ENCODE results near the genes LPCAT3, CD163L1, C3AR1 and ZNF705A.

- RRBS: 70% methylated on average over 1 of the region's 34 CpGs
Observed at GRCh38 chr12:6958571-6959789, 7.8 kb downstream of the PTPN6 start.

DNA sequence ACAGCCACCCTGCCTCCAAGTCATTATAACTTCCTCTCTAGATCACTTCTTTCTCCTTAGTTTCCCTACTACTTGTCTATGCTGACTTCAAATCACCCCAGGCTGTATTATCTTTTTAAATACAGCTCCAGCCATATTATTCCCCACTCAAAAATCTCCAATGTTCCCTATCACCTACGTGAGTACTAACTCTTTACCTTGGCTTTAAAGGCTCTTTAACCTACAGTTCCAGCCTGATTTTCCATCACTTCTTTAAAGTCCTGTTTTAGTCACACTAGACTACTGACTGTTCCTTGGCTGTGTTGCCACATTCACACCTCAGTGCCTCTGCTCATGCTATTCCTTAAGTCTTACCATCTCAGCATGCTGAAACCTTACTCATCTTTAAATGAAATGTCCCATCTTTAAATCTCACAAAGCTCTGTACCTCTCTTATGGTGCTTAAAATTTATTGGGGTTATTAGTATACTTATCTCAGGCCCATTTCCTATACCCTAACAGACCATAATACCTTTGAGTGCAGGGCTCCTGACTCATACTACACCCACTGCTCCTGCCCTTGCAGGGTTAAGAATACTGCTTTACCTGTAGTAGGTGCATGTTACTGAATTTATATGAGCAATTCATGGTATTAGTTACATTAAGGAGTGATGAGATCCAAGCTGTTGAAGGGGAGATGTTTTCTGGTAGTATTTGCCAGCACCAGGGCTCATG, 4.4 kb downstream of the LPCAT3 start:
- RRBS: no CpG with 5 or more reads among the region's 1 CpG

DNA sequence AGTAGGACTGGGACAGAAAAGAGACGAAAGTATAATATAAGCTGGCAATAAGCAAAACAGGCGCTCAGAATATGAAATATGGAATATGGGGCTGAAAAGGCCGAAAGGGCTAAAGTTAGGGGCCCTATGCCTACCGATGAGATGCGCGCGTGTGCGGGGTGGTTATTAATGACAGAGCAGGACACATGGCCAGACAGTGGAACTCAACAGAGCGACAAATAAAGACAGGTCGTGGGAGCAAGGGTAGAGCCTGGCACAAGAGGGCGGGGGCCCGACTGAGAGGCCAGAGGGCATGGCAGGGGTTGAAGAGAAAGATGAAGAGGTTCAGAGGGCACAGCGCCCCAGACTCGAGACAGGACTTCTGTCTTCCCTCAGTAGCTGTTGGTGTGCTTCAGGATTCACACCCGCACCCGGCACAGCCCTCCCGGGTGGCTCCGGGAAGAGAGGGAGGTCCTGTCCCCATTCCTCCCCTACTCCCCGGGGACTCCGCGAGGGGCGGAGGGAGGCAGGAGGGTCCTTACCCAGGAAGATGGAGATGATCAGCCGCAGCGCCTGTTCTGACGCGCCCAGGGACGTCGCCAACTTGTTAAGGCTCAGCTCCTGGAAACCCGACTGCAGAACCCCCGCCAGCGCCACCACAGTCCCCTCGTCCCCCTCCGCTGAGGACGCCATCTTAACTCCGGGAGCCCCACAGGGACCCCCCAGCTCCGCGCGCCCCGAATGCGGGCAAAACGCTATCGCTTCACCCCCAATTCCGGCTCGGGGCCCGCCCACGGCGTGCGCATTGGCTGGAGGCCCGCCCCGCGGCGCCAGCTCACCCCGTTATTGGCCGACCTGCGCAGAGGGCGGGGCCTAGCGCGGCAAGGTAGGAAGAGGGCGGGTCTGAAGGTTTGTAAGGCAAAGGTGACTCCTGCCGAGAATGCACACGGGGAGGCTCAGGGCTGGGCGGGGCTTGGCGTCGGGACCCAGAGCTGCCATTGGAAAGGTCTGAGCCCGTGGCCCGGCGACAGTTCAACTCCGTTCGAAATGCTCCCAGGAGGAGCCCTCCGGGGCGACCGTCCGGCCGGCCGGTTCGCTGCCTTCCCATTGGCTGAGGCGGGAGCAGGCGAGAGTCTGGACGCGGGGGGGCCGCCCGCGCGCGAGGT, at the start of gene LPCAT3:
Gene LPCAT3 (minus strand): TSS at position 724 of the 1,145 bp plus-strand sequence.
- RRBS: 1% methylated on average over 23 of the region's 85 CpGs

GRCh38 chr12:7069762-7070628, 9.5 kb downstream of the C1S start:
- RRBS: no CpG with 5 or more reads among the region's 15 CpGs

GRCh38 chr12:7107883-7109014, 765 bp downstream of the C1RL start:
- RRBS: 6% methylated on average over 15 of the region's 35 CpGs

DNA sequence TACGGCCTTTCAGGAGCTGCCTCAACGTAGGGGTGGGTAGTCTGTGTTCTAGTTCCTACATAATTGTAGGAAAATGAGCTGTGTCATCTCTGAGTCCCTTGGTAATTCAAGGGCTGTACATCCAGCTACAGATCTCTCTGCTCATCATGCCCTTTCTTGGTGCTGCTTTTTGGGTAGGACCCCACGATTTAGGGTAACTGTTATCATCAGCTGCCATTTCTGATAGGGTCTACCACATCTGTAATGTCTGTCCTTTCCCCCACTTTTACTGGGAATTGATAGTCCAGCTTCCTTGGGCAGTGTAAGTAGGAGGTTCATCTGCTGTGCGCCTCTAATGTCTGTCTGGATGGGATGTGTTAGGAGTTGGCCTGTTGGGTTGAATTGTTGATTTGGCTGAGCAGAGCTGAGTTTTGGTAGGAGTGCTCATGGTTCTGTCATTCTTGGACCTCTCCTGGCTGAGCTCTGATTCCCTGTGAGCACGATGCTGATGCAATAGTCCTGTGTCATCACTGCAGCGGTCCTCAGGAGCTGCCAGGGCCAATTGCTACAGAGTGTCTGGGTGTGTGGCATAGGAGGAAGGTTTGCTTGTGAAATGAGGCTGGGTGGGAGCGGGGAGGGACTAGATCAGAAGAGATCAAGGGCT, 21.0 kb downstream of the PEX5 start:
- RRBS: no CpG with 5 or more reads among the region's 7 CpGs

GRCh38 chr12:7443841-7444517, at the start of gene CD163L1:
TSS of gene CD163L1 (minus strand) at chr12:7444153.
- RRBS: no CpG with 5 or more reads among the region's 2 CpGs

DNA sequence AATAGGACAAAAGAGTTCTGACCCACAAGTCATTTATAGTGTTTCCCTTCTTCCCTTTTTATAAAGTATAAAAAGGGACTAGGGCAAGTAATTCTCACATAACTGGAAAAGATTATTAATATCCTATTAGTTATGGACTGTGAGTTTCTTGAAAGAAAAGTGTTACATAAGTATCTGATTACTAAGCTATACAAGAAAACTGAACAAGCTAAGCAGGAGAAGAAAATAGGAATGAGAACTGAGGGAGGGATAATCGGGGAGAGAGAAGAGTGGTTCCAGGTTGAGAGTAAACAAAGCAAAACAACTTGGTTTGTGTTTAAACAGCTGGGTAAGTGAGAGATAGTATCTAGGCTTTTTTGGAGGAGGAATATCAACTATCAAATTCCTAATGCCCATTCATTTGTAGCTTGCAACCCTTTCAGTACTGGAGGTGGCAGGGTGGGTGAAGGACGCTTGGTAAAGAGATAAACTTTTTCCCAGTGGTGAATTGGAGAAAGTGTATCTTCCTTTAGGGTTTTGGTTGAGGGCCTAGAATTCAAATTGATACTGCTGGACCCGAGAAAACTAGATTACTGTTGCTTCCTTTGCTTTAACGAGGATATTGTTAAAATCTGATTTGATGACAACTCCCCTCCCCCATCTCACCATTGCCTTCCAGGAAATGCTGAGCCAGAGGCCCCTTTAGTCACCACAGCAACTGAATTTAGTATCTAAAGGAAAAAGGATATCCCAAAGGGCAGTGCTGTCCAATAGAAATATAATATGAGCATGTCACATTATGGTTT, 1.9 kb upstream of the SLC2A3 start:
- RRBS: no CpG with 5 or more reads among the region's 4 CpGs

- RRBS: no CpG with 5 or more reads among the region's 15 CpGs
Observed at GRCh38 chr12:7994422-7995272, 37.9 kb upstream of the FOXJ2 start.

DNA sequence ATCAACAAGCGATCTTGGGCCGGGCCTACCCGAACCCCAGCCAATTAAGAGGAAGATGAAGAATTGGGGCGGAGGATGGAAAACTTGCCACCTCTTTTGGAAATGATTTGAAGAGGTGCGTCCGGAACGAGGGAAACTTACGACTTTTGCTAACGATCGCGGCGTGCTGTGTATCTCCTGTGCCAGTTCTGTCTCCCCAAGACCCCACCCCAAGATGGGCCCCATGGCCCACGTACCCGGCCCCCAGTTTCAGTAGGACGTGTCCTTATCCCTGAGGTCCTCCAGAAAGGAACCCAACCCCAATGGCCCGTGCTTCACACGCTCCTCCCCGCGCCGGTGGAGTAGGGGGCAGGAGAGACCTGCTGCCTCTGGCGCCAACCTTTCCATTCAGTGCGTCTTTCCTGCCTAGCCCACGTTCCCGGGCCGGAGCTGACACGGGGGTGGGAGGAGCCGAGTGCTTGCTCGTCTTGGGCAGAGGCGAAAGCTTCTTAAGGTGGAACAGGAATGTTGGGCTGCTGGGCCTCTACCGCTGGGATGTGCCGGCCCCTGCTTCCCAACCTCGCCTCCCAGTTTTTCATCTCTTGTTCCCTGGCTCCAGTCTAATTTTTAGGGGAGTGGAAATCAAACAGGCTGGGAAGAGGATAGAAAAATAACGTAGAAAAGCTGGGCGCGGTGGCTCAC, 5.6 kb upstream of the FOXJ2 start:
- RRBS: 1% methylated on average over 21 of the region's 35 CpGs

- RRBS: 4% methylated on average over 3 of the region's 18 CpGs
Observed at GRCh38 chr12:8033137-8034071, 888 bp downstream of the FOXJ2 start.

DNA sequence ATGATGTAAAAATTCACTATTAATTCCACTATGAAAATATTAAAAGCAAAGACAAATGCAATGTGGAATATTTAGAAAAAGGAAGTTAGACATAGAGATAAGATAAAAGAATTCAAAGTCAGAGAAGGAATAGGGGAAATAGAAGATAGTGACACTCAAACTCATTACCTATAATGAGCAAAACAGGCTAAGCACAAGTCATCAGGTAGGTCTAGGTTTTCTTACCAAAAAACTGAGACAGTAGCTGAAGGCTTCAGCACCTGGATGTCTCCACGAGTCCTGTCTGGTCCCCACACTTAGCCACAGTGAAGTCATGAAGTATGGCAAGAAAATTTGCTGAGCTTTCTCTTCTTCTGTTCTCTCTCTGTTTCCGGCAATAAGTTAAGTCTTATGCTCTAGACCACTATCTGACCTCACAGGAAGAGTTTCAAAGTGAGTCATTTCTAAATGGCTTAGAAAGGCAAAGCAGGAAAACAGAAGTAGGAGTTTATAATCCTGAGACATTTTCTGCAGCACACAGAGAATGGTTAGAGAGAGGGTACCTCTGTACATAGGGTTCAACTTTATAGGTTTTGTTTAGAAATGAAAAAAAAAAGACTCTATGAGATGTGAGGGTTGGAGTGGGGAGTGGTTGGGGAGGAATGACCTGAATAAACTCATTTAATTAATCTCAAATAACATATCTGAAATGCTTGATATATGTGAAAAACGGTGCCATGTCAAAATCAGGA, at the start of gene C3AR1:
Gene C3AR1 (minus strand): TSS at position 307 of the 731 bp plus-strand sequence.
- RRBS: no CpG with 5 or more reads among the region's 3 CpGs

GRCh38 chr12:8156716-8157412, at the start of gene ZNF705A:
TSS of gene ZNF705A (plus strand) at chr12:8157015.
- RRBS: no CpG with 5 or more reads among the region's 3 CpGs

DNA sequence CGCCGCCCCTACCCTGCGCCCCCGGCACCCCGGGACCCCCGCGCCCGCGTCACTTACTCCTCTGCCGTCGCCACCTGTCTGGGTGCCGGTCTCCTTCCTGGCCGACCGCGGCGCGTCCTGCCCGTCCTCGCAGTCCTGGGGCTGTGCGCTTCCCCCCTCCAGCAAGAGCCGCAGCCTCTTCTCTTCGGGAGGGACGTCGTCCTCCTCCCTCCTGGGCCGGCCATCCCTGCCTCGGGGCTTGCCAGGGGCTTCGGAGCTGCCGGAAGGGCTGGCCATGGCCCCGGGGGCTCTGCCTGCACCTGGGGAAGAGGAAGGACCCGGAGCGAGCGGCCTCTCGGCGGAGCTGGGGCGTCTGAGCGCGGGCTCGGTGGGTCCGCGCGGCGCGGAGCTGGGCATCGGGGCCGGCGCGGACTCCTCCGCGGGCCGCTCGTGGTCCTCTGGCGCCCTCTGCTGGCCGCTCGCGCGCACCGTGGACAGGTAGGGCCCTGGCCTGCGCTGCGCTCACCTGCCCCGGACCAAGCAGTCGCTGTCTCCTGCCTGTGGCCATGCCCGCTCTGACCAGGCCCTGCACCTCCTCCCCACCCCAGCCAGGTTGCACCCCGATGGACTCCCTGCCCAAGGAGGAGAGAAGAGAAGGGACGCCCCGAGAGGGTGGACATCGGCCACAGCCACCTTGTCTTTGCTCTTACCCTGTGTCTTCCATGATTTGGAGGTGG, 65.4 kb upstream of the CLEC6A start:
- RRBS: 0% methylated on average over 3 of the region's 66 CpGs

DNA sequence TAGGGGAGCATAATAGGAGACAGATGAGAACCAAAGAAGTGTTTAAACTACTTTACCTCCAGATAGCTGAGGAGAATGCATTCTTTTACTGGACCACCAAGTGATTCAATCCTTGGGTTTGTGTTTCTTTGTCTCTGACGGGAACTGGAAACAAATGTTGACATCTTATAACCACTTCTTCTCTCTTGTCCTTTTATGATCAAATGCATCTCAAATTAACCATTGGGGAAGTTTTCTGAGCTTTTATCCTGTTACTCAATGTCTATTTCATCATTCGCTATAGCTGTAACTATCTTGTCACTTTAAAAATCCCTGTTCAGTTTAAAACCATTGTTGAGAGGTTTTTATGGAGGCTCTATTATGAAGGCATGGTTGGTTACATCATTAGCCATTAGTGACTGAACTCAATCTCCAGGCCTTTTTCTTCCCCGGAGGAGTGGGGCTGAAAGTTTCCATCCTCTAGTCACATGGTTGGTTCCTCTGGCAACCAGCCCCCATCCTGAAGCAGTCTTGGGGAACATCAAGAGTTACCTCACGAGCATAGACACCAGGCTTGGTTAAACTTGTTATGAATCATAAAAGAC, 2.7 kb upstream of the CLEC6A start:
- RRBS: no CpG with 5 or more reads among the region's 4 CpGs

- RRBS: no CpG with 5 or more reads among the region's 5 CpGs
Observed at GRCh38 chr12:8534487-8534957, 6.2 kb downstream of the CLEC4E start.

DNA sequence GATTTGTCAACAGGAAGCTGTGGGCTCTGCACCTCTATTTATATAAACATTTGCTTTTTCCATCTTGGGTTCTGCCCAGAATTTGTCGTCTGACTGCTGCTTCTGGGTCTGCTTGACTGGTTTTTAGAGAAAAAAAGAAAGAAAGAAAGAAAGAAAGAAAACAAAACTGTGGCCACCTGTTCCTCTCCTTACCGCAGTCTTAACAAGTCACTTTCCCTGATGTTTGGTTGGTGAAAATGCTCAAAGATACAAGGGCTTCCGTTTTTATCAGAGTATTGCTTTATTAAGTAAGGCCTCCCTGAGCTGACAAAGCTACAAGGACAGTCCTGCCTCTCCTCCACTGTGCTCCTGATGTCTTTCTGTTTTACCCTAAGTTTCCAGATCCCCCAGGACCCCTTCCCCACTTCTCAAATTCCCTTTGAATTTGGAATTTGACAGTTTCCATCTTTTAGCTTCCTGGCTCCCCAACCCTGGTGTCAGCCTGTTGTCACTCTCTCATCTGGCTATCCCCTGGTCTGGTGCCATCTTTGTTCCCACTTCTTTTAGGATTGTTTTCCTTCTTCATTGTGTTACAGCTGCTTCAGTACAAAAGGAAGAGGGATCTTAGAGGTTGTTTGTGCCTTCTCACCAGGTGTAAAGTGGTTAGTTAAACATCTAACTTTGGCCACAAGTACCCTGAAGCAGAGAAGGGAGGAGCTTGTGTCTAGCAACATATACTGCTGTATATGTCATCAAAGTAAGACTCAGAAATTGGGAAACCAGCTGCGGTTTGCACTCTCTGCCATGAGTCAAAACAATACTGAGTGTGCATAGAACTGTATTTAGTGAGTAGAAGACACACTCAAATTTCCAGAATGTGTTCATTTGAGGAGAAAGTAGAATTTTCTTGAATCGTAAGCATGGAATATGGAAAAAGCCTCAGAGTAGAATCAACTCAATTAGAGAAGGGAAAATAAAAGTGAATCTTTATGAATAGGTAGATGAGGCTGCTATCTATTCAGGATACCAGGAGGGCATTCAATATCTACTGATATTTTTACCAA, 17.9 kb downstream of the MFAP5 start:
- RRBS: no CpG with 5 or more reads among the region's 5 CpGs

GRCh38 chr12:8658452-8658806, 4.2 kb downstream of the MFAP5 start:
- RRBS: no CpG with 5 or more reads among the region's 1 CpG

GRCh38 chr12:8687699-8688212, 10.0 kb upstream of the RIMKLB start:
- RRBS: no CpG with 5 or more reads among the region's 1 CpG

GRCh38 chr12:8925207-8925961, 11.1 kb downstream of the PHC1 start:
- RRBS: no CpG with 5 or more reads among the region's 8 CpGs

All from pericardium (tissue), 1 donor.